LNCaP clone FGC (cell line): Measurements from ENCODE around the genes MARCOL, GRPEL2 and SLC6A7.

DNA sequence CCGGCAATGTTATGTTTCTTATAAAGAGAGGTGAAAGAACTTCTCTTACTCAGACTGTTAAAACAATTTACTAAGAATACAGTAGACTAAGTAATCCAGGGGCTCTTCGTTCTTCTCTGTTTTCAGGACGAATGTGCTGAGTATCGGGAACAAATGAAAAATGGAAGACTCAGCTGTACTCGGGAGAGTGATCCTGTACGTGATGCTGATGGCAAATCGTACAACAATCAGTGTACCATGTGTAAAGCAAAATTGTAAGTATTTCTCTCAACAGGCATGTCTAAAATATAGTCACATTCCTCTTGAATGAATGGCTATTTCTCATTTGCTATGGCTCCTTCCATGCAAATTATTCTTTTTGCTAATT lies 50.1 kb upstream of the SPINK14 start:
- RRBS, 2 experiments = no CpG with 5 or more reads among the region's 7 CpGs

- RRBS, 2 experiments = no CpG with 5 or more reads among the region's 2 CpGs
These were observed at the start of gene MARCOL for GRCh38 chr5:148238250-148238697. Gene MARCOL (plus strand): TSS chr5:148238525.

DNA sequence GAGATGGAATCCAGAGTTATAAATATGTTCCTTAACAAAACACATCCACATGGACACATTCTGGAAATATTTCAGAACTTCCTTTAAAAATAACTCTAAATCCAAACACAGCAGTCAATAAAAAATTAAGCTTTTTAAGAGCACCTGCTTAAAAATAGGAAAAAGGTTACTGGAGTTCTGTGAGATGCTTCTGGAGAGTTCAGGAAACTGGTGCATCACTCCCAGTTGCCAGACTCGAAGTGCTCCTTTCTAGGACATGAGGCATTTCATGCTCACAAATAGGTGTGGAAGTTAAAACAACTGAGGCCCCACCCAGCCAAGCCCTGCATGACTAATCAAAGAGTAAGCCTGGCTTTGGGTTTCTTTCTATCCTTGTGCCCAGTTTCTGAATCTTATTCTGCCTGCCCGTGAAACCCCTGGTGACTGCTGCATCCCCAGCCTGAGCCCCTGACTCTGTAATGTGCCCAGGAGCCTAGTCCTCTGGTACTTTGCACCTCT lies 7.6 kb downstream of the SPINK9 start:
- RRBS, 2 experiments = no CpG with 5 or more reads among the region's 2 CpGs

- RRBS, 2 experiments = no CpG with 5 or more reads among the region's 3 CpGs
These were observed 31.1 kb downstream of the FBXO38 start for GRCh38 chr5:148414894-148415290.

DNA sequence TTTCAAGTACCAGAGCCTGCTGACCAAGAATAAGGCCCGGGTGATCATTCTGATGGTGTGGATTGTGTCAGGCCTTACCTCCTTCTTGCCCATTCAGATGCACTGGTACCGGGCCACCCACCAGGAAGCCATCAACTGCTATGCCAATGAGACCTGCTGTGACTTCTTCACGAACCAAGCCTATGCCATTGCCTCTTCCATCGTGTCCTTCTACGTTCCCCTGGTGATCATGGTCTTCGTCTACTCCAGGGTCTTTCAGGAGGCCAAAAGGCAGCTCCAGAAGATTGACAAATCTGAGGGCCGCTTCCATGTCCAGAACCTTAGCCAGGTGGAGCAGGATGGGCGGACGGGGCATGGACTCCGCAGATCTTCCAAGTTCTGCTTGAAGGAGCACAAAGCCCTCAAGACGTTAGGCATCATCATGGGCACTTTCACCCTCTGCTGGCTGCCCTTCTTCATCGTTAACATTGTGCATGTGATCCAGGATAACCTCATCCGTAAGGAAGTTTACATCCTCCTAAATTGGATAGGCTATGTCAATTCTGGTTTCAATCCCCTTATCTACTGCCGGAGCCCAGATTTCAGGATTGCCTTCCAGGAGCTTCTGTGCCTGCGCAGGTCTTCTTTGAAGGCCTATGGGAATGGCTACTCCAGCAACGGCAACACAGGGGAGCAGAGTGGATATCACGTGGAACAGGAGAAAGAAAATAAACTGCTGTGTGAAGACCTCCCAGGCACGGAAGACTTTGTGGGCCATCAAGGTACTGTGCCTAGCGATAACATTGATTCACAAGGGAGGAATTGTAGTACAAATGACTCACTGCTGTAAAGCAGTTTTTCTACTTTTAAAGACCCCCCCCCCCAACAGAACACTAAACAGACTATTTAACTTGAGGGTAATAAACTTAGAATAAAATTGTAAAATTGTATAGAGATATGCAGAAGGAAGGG lies 1.1 kb downstream of the ADRB2 start:
- RRBS, 2 experiments = 33 to 70% methylated on average over 2 of the region's 19 CpGs

DNA sequence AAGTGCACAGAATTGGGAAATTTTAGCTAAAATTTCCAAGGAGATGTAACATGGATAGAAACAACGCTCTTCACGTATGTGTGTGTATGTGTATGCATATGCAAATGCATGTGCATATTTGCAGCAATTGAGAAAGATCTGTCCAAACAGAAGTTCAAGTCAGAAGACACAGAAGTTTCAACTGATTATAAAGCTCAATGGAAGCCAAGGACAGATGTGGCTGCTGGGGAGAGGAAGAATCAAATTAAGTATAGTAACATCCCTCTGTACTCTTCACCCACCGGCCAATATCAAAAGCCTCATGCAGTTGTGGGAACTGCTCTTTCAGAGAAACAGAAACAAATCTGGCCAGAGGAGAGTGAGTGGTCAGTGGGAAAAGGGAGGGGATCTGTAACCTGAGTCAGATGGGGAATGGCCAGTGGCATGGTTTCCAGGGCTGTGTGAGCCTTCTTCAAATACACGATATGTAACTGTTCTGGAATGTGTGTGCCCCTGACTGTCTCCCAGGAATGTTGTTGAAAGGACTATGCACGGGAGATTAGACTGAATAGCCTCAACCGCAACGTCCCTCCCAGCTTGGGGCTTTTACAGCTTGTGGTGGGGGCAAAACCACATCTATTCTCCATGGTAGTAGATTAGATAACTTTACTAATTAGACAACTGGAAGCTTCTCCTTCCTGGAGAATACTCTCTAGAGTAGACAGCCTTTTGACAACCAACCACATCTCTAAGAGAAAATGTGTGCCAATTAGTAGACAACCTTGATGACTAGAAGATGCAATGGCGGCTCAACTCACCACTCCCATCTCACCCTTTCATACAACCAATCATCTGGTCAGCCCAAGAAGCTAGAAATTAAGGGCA lies 60.8 kb downstream of the SH3TC2 start:
- RRBS, 2 experiments = no CpG with 5 or more reads among the region's 8 CpGs

DNA sequence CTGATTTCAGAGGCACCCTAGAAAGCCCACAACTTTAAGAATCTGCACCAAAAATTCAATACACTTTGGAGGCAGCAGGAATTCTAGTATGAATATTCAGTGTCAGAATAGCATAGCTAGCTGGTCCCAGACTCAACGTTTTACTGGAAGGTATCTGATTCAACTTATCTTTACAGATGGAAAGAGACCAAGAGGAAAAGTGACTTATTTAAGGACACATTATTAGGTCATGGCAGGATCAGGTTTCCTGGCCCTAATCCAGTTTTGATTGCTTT lies 38.5 kb downstream of the SH3TC2 start:
- RRBS, 2 experiments = no CpG with 5 or more reads among the region's 1 CpG

GRCh38 chr5:149151575-149152179 lies 10.4 kb downstream of the ABLIM3 start:
- RRBS, 2 experiments = no CpG with 5 or more reads among the region's 3 CpGs

DNA sequence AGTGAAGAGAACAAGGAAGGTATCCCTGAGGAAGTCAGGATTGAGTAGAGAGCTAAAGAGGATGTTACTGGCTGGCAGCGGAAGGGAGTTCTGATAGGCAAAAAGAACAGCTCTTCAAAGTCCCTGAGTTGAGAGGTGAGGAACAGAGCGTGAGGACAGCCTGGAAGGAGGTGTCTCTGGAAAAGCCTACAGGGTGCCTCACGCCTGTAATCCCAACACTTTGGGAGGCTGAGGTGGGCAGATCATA lies 19.3 kb downstream of the AFAP1L1 start:
- RRBS, 2 experiments = no CpG with 5 or more reads among the region's 3 CpGs

DNA sequence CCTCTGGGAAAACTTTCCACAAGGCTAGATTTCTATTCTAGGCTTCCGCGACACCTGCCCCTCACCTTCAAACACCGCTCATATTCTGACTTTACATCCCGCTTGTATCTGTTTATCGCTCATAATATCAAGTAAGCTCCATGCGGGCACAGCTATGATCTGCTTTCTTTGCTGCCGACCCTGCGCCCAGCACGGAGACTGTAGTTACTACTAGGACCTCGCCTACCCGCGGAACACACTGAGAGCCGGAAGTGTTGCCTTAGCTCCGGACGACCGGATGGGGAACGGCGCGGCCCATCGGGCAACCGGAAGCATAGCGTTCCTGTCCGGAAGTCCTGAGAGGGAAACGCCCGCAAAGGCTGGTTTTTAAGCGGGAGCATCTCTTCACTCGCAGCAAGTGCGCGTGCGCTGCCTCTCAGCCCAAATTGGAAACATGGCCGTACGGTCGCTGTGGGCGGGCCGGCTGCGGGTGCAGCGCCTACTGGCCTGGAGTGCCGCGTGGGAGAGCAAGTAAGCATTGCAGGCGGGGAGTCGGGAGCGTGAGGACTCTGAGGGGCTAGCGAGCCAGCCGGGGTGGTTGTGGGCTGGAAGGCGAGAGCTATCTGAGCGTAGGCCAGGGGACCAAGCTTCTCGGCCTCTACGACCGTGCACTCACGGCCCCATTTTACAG lies at the start of gene GRPEL2:
TSS of gene GRPEL2 (plus strand) at position 393 of the 670 bp plus-strand sequence.
- RRBS, 2 experiments = 0% methylated on average over 3 to 6 of the region's 50 CpGs

DNA sequence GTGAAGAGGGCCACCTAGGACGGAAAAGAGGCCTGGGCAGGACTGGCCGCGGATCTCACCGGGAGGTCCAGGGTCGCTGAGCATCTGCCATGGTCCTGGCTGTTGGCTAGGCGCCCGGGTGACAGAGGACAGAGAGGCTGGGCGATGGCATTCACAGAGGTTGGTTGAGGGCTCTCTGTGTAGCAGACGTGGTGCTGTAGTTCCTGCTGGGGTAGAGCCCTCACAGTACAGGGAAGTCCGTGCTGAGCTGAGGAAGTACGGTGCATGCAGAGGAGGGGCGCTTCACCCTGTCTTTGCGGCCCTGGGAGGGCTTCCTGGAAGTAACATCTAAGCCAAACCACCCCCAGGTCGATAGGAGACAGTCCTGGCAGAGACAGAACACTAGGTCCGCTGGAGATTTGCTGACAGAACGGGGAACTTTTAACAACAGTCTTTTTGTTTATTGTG lies 523 bp downstream of the PCYOX1L start:
- RRBS, 2 experiments = 1% methylated on average over 7 of the region's 16 CpGs

GRCh38 chr5:149381937-149382440 lies 2.9 kb upstream of the IL17B start:
- RRBS, 2 experiments = 10 to 22% methylated on average over 3 of the region's 17 CpGs

DNA sequence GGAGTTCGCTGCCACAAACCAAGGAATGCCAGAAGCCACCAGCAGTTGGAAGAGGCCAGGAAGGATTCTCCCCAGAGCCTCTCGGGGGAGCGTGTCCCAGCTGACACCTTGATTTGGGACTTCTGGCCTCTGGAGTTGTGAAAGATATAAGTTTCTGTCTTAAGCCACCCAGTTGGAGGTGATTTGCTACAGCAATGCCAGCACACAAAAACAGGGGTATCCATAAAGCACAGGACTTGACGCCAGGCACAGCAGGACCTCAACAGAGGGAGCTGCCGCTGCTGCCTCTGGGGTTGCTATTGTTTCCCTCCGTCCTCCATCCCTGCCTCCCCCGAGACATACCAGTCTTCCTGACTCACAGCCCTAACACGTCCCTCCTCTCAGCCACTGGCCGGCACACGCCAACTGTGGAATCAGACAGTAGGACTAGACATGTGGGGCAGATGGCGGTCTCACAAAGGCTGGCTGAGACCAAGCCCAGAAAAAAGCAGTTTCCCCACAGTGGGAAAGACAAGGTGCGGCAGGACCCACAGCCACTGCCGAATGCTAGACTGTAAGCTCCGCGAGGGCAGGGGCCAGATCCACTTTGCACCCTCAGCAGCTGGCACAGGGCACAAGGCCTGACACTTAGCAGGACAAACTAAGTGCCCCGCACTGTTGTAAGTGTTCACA lies 74.1 kb upstream of the IL17B start:
- RRBS, 2 experiments = no CpG with 5 or more reads among the region's 16 CpGs

- RRBS, 2 experiments = 83 to 85% methylated on average over 6 of the region's 11 CpGs
These were observed 36.7 kb downstream of the ARHGEF37 start for GRCh38 chr5:149617910-149618426.

- RRBS, 2 experiments = no CpG with 5 or more reads among the region's 5 CpGs
These were observed 48.8 kb upstream of the PPARGC1B start for GRCh38 chr5:149681306-149681811.

GRCh38 chr5:150021733-150022578 lies 21.4 kb downstream of the HMGXB3 start:
- RRBS, 2 experiments = no CpG with 5 or more reads among the region's 14 CpGs

DNA sequence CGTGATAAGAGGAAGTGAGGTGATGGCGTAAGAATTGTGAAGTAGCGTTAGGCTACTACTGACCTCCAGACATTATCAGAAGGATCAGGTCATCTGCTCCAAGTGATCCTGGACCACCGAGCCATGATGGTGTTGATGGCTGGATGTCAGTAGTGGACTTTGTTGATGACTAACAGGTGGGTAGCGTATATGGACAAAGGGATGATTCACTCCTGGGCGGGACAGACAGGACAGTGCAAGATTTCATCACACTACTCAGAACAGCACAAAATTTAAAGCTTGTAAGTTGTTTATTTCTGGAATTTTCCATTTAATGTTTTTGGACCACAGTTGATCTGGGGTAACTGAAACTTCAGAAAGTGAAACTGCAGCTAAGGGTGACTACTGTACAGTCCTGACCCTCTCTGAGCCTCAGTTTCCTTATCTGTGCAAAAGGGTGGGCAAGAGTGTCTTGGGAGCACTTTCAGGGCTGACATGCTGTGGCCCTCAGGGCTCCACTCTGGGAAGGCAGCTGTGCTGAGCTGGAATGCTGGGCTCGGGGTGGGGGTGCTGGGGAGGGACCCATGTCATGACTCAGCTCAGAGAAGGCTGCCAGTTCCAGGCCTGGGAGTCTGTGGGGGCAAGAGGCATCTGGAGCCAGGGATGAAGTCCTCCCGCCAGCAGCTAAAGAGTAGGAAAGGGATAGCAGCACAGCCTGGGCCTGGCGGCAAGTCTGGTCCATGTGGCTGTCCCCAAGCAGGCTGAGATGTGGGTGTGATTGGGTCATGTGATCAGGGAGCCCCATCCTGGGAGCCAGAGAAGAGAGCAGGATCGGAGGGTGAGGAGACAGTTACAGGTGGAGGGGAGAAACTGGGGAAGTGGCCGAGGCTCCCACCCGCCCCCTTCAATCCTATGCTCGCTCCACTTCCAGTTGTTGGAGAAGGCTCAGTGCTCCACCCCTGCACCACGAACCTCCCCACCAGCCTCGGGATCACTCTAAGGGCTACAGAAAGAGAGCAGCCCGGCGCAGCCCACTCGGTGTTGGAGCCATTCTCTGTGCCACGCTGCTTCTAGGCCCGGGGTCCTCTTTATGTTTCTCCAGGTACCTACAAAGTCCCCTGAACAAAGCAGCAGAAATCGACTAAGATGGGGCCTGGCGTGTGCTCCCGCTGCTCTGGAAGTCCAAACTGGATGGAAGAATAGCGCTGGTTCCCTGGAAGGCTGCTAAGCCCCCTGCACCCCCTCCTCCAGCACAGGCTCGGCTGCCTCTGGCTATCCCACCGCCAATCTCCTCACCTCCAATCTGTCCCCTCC lies 12.3 kb downstream of the PDGFRB start:
- RRBS, 2 experiments = 63 to 75% methylated on average over 5 of the region's 26 CpGs

GRCh38 chr5:150189929-150190732 lies at the start of gene SLC6A7:
Gene SLC6A7 (plus strand): TSS chr5:150190062.
- RRBS, 2 experiments = 15 to 23% methylated on average over 14 of the region's 65 CpGs

GRCh38 chr5:150215426-150215951 lies 25.6 kb downstream of the SLC6A7 start:
- RRBS, 2 experiments = no CpG with 5 or more reads among the region's 2 CpGs

GRCh38 chr5:150356624-150357137 lies 816 bp upstream of the TCOF1 start:
- RRBS, 2 experiments = no CpG with 5 or more reads among the region's 7 CpGs